H1 (cell line): Measurements from ENCODE around the gene EDEM2.

GRCh38 chr20:34558008-34558087, 670 bp upstream of the MAP1LC3A start:
- RRBS: no CpG with 5 or more reads among the region's 5 CpGs
CAGE:
- cytosol, long polyA plus RNA: no peak
- long polyA plus RNA: no peak
- nucleus, long polyA plus RNA: no peak

- RRBS: no CpG with 5 or more reads among the region's 2 CpGs
CAGE:
- cytosol, long polyA plus RNA: no peak
- long polyA plus RNA: no peak
- nucleus, long polyA plus RNA: no peak
Measured at GRCh38 chr20:34707121-34707823, 3.1 kb downstream of the TP53INP2 start.

DNA sequence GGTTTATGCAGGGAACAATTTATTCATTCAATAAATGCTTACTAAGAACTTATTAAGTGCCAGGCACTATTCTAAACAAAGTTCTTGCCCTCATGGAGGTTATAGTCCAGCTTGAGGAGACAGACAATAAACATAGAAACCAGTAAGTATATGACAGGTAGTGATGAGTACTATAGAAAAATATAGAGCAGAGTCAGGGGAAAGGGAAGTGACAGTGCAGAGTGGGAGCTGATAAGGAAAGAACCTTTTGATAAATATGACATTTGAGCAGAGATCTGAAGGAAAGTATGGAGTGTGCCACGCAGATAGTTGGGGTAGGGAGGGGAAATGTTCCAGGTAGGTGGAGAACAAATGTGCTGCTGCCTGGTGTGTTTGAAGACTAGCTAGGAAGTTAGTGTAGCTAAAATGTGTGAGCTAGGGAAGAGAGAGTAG, 12.1 kb downstream of the ACSS2 start:
- RRBS: no CpG with 5 or more reads among the region's 1 CpG
CAGE:
- cytosol, long polyA plus RNA: no peak
- long polyA plus RNA: no peak
- nucleus, long polyA plus RNA: no peak

- RRBS: no CpG with 5 or more reads among the region's 13 CpGs
CAGE:
- cytosol, long polyA plus RNA: no peak
- long polyA plus RNA: no peak
- nucleus, long polyA plus RNA: no peak
Measured at GRCh38 chr20:34954836-34955234, 771 bp downstream of the GSS start.

- RRBS: no CpG with 5 or more reads among the region's 7 CpGs
CAGE:
- cytosol, long polyA plus RNA: no peak
- long polyA plus RNA: no peak
- nucleus, long polyA plus RNA: no peak
Measured at GRCh38 chr20:35048680-35049604, 43.7 kb downstream of the TRPC4AP start.

- RRBS: 2% methylated on average over 11 of the region's 60 CpGs
CAGE:
- cytosol, long polyA plus RNA: start-site peak on the minus strand at chr20:35147272-35147340, 564 reads
- long polyA plus RNA: start-site peak on the minus strand at chr20:35147272-35147340, 490 and 403 reads in 2 replicates
- nucleus, long polyA plus RNA: no peak
Measured at GRCh38 chr20:35146992-35148296, at the start of gene EDEM2. TSS of gene EDEM2 (minus strand) at chr20:35147336.

DNA sequence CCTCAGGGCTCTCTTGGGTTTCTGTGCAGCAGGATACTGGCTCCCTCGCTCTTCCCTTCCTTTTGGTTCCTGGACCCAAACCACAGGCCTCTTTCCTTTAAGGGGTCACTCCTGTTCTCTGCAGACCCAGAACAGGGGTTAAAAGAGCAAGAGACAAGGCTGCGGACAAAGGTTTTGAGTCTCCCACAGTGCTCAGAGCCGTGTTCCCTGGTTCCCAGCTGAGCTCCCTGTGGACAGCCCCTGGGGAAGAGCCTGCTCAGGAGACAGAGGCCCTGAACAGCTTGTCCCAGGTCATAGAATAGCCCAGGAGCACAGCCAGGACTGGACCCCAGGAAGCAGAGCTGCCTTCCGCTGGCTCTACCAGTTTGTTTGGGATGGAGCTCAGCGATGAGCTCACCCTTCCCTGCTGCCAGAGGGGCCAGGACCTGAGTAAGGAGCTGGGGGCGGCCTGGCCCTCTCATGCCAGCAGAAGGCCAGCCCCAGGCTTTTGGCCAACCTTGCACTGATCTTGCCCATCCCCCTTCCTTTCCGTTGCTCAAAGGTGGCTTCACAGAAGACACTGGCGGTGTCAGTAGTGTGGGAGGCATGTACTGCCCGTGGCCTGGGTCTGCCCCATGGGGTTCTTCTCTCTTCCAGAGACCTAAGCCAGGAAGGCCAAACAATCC, 17.6 kb downstream of the MMP24OS start:
- RRBS: no CpG with 5 or more reads among the region's 9 CpGs
CAGE:
- cytosol, long polyA plus RNA: no peak
- long polyA plus RNA: no peak
- nucleus, long polyA plus RNA: no peak

DNA sequence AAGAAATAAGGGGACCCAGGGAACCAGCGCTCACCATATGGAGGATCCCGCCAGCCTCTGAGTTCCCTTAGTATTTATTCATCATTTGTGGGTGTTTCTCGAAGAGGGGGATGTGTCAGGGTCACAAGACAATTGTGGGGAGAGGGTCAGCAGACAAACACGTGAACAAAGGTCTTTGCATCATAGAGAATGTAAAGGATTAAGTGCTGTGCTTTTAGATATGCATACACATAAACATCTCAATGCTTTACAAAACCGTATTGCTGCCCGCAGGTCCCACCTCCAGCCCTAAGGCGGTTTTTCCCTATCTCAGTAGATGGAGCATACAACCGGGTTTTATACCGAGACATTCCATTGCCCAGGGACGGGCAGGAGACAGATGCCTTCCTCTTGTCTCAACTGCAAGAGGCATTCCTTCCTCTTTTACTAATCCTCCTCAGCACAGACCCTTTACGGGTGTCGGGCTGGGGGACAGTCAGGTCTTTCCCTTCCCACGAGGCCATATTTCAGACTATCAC, 15.6 kb downstream of the MMP24OS start:
- RRBS: no CpG with 5 or more reads among the region's 13 CpGs
CAGE:
- cytosol, long polyA plus RNA: no peak
- long polyA plus RNA: no peak
- nucleus, long polyA plus RNA: no peak

DNA sequence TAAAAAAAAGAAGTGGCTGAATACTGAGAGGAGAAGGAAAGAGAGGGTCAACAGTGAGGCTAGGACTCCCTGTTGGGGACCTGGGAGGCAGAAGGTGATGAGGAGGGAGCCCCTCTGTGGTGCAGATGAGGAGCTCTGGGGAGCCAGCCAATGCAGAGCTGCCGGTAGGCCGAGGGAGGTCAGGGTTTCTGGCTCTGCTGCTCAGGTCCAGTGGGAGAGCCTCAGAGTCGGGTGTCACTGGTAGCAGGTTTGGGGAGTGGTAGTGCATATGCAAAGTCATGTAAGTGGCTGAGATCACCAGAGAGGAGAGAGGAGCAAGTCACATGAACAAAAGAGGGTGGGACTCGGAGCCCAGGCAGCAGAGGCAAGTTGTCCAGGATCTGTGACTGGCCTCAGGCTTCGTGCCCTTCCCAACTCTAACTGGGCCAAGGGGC, 6.9 kb downstream of the MMP24OS start:
- RRBS: no CpG with 5 or more reads among the region's 5 CpGs
CAGE:
- cytosol, long polyA plus RNA: no peak
- long polyA plus RNA: no peak
- nucleus, long polyA plus RNA: no peak

- RRBS: no CpG with 5 or more reads among the region's 15 CpGs
CAGE:
- cytosol, long polyA plus RNA: no peak
- long polyA plus RNA: no peak
- nucleus, long polyA plus RNA: no peak
Measured at GRCh38 chr20:35273331-35274234, 4.3 kb downstream of the MMP24OS start.

- RRBS: no CpG with 5 or more reads among the region's 7 CpGs
CAGE:
- cytosol, long polyA plus RNA: no peak
- long polyA plus RNA: no peak
- nucleus, long polyA plus RNA: no peak
Measured at GRCh38 chr20:35700298-35701055, 1.3 kb downstream of the ROMO1 start.

DNA sequence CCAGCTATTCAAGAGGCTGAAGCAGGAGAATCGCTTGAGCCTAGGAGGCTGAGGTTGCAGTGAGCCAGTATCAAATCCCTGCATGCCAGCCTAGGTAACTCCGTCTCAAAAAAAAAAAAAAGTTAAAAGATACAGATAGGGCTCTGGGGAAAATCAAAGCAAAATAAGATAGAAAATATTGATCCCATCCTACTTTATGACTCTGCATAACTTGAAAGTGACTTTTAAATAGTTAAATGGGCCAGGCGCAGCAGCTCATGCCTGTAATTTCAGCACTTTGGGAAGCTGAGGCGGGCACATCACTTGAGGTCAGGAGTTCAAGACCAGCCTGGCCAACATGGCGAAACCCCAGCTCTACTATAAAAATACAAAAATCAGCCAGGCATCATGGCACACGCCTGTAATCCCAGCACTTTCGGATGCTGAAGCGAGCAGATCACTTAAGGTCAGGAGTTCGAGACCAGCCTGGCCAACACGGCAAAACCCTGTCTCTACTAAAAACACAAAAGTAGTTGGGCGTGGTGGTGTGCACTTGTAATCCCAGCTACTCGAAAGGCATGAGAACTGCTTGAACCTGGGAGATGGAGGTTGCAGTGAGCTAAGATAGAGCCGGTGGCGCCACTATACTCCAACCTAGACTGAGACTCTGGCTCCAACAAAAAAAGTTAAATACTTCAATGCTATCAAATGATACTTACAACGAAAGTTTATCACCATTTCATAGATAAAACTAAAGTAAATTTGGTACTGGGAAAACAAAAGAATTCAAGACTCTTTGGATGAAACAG, 6.7 kb downstream of the ROMO1 start:
- RRBS: no CpG with 5 or more reads among the region's 15 CpGs
CAGE:
- cytosol, long polyA plus RNA: no peak
- long polyA plus RNA: no peak
- nucleus, long polyA plus RNA: no peak

GRCh38 chr20:35721152-35721437, 21.0 kb downstream of the RBM39 start:
- RRBS: no CpG with 5 or more reads among the region's 4 CpGs
CAGE:
- cytosol, long polyA plus RNA: no peak
- long polyA plus RNA: no peak
- nucleus, long polyA plus RNA: no peak

- RRBS: no CpG with 5 or more reads among the region's 10 CpGs
CAGE:
- cytosol, long polyA plus RNA: no peak
- long polyA plus RNA: no peak
- nucleus, long polyA plus RNA: no peak
Measured at GRCh38 chr20:35775520-35776444, 4.0 kb downstream of the PHF20 start.

- RRBS: no CpG with 5 or more reads among the region's 5 CpGs
CAGE:
- cytosol, long polyA plus RNA: no peak
- long polyA plus RNA: no peak
- nucleus, long polyA plus RNA: no peak
Measured at GRCh38 chr20:35819206-35819512, 47.3 kb downstream of the PHF20 start.

DNA sequence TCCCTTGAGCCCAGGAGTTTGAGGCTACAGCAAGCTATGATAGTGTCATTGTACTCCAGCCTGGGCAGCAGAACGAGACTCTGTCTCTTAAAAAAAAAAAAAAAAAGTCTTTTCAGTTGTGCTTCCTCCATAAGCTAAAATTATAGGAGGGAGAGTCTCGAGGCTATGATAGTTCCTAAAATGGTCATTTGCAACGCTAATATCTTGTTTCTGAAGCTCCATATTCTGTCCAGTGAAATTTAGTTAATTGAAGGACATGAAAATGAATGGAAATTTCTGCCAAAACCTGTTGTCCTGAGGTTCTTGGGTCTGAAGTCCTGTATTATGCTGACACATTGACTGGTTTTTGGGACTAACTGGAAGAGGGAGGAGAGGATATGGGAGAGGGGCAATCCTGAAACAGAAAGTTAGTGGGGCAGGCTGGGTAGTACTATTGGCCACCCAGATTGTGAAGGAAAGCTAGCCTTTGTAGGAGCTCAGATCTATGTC, 77.0 kb downstream of the PHF20 start:
- RRBS: no CpG with 5 or more reads among the region's 3 CpGs
CAGE:
- cytosol, long polyA plus RNA: no peak
- long polyA plus RNA: no peak
- nucleus, long polyA plus RNA: no peak

DNA sequence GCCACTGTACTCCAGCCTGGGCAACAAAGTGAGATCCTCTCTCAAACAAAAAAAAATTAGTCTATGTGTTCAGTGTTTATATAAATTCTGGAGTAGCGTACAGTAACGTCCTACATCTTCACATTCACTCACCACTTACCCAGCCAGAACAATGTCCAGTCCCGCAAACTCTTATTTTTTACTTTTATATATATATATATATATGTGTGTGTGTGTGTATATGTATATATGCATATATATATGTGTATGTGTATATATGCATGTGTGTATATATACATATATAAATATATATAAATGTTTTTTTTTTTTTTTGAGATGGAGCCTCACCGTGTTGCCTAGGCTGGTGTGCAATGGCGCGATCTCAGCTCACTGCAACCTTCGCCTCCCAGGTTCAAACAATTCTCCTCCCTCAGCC, 3.0 kb downstream of the SCAND1 start:
- RRBS: no CpG with 5 or more reads among the region's 7 CpGs
CAGE:
- cytosol, long polyA plus RNA: no peak
- long polyA plus RNA: no peak
- nucleus, long polyA plus RNA: no peak

DNA sequence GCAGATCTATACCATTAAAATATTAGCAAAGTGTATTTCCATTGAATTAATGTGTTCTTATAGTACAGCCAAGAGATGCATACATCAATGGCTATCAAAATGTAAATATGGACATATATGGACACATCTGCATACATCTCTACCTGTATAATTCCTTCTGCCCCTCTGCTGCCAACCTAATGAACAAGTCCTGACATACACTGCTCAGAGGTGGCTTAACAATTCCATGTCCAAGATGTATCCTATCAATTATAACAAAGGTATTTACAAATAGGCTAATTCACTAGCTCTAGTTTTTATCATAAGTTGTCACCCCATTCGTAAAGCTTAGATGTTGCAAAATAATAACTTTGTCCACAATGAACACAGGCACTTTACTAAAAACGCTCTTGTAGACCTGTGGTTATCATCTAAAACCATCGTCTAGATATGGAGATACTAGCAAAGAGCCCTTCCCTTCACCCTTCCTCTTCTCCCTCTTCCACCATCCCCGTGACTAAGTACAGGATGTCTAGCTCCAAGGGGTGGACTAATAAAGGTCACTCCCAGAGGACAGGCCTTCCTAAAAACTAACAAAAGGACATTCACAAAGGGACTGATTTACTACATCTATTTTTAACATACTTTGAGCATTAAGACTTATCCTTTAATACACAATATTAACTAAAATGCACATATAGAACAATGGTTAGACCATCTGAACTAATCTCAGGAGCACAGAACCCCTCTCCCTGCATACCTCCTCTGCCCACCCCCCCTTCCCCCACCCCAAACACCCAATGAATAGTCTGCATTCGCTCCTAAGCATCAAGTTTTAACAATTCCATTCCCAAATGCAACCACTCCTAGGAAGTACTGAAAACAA, 77.9 kb downstream of the CNBD2 start:
- RRBS: no CpG with 5 or more reads among the region's 5 CpGs
CAGE:
- cytosol, long polyA plus RNA: start-site peak on the minus strand centred at position 742 of the sequence, 24 bp wide, 328 reads
- long polyA plus RNA: no peak
- nucleus, long polyA plus RNA: start-site peak on the minus strand centred at position 731 of the sequence, 9 bp wide, 48 reads

DNA sequence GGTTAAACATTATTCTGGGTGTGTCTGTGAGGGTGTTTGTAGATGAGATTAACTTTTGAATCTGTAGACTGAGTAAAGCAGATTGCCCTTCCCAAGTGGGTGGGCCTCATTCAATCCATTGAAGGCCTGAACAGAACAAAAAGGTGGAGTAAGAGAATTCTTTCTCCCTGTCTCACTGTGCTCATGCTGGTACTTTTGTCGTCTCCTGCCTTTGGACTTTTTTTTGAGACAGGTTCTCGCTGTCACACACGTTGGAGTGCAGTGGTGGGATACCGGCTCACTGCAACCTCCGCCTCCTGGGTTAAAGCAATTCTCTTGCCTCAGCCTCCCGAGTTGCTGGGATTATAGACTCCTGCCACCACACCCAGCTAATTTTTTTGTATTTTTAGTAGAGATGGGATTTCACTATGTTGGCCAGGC, 72.0 kb upstream of the EPB41L1 start:
- RRBS: no CpG with 5 or more reads among the region's 6 CpGs
CAGE:
- cytosol, long polyA plus RNA: no peak
- long polyA plus RNA: no peak
- nucleus, long polyA plus RNA: no peak

GRCh38 chr20:36112641-36112852, 42.0 kb upstream of the EPB41L1 start:
- RRBS: no CpG with 5 or more reads among the region's 4 CpGs
CAGE:
- cytosol, long polyA plus RNA: no peak
- long polyA plus RNA: no peak
- nucleus, long polyA plus RNA: no peak